Aortic smooth muscle cell (primary cell): Measurements from ENCODE around the gene EPC2.

DNA sequence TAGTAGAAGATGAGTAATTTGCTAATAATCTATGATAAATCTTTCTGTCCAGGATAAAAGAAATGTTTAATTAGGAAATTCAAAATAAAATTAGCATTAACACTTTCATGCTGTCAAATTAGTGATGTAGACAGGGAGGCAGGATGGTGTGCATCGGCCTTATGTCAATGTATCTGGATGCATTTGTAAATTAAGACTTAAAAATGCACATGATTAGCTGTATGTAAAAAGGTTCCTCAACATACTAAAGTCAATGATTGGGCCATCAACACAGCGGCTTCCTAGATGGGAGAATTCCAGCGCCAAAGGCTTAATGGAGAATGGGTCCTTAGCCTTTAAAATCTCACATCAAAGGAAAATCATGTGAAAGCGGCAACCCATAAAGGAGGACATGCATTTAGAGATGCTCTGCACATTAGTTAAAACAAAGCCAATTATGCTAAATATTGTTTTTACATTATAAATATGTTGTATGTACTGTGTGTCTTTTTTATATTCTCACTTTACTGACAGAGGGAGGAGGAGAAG is 77.5 kb upstream of the ZEB2 start:
- RRBS: no CpG with 5 or more reads among the region's 4 CpGs

DNA sequence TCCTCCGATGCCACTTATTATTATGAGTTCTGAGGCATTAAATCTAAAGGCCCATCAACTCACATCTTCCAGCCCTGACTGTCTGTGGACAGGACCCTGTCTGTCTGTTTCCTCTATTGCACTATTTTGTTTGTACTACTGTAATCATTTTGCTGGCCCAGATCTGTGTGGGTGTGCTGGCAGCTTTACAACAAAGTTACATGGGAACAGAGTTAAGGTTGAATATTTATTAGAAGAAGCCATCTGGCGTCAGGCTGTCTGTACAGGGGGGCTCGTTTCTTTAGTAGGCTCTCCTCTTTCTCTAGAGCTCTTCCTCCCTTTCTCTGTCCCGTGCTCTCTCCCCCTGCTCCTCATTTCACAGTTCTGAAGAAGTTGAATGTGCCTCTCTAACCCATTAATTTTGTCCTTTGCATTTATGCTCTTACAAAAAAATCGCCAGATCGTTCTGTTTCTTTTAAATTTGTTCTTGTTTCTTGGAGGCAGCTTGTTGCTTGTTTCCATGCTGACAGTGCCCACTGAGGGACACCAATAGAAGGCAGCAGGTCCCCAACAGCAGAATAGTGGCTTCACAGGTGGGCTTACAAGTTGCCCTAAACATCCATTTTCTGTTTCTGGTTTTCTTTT is 315.1 kb upstream of the ZEB2 start:
- RRBS: no CpG with 5 or more reads among the region's 6 CpGs

GRCh38 chr2:145751387-145752133 is 1231.6 kb upstream of the ZEB2 start:
- RRBS: no CpG with 5 or more reads among the region's 6 CpGs

GRCh38 chr2:147297688-147298386 is 547.0 kb upstream of the ACVR2A start:
- RRBS: no CpG with 5 or more reads among the region's 4 CpGs

DNA sequence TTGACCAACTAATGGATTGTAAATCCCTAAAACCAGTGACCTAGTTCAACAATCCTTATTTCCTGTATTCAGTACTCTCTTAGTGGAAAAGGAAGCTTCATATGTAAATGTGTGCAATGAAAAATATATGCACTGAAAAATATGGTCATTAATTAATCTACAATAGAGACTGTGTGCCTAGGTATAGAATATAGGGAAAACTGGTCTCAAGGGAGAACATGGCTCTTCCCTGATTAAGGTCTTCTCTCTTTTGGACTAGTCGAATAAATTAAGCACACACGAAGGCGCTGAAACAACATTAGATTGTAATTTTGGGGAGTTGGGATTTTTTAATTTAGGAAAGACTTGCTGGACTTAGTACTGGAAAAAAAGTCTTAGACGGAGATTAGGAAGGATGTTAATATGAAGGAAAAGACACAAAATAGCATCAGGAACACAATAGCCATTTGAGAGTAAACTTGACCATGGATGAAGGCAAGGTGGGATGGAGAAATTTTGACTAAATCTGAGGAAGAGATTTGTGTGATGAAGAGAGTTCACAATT is 7.6 kb downstream of the ACVR2A start:
- RRBS: no CpG with 5 or more reads among the region's 4 CpGs

- RRBS: no CpG with 5 or more reads among the region's 1 CpG
Measured at GRCh38 chr2:147925569-147926340, 80.9 kb downstream of the ACVR2A start.

GRCh38 chr2:148032684-148033178 is 11.8 kb downstream of the MBD5 start:
- RRBS: no CpG with 5 or more reads among the region's 2 CpGs

- RRBS: no CpG with 5 or more reads among the region's 3 CpGs
Measured at GRCh38 chr2:148048230-148048885, 27.5 kb downstream of the MBD5 start.

DNA sequence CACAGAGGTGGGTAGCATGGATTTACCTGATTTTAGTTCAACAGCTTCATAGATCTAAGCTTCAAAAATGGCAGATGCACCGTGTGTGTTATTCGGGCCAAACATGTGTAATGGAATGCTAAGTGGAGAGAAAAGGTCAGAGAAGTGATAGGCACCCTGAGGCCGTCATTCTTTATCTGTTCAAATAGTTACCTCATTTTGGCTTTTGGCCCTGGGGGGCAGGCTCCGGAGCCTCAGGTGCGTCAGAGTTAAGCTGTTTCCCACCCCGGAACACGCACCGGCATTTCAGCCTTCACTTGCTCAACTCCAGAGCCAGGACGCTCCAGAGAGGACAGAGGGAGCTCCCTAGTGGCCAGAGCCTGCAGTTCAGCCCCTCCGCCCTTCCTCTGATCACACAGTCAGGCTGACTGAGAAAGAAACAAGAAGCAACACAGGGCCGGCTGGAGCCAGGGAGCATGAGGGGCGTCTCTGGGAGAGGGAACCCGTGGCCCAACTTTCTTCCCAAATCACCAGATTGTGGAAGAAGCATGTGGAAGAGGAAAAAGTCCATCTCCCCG is 135.2 kb upstream of the EPC2 start:
- RRBS: no CpG with 5 or more reads among the region's 14 CpGs

DNA sequence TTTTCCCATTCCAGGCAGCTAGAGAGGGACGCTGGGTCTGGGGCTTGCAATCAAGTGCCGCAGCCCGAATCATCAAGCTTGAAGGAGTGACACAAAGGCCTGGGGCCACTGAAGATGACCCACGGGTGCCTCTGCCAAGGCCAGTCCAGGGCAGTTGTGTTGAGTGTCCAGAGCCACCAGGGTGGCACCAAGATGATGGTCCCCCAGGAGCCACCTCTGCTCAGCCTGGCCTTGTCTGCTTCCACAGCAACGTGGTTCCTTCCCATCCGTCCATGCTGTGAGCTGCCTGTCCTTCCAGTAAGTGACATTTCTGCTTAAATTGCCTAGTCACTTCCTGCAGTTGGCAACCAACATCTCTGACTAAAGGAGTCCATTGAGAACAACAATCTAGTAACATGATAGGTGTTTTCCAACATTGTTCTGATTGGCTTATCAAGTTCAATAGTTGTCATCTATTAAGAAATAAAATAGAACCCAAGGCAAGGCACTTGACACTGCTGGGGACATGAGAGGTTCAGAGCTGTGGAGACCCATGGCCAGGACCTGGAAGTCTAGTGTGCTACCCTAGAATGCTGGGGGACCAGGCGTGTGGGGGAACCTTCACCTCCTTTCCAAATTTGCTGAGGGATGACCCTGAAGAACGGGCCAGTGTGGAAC is 99.1 kb upstream of the EPC2 start:
- RRBS: no CpG with 5 or more reads among the region's 8 CpGs

GRCh38 chr2:148643736-148644848 is at the start of gene EPC2:
TSS of gene EPC2 (plus strand) at chr2:148644751.
- RRBS: under 1% methylated on average over 40 of the region's 94 CpGs

- RRBS: no CpG with 5 or more reads among the region's 10 CpGs
Measured at GRCh38 chr2:148998105-148998632, 40.3 kb upstream of the LYPD6B start.

- RRBS: 12% methylated on average over 17 of the region's 32 CpGs
Measured at GRCh38 chr2:149320057-149320588, 10.3 kb upstream of the LYPD6 start.

DNA sequence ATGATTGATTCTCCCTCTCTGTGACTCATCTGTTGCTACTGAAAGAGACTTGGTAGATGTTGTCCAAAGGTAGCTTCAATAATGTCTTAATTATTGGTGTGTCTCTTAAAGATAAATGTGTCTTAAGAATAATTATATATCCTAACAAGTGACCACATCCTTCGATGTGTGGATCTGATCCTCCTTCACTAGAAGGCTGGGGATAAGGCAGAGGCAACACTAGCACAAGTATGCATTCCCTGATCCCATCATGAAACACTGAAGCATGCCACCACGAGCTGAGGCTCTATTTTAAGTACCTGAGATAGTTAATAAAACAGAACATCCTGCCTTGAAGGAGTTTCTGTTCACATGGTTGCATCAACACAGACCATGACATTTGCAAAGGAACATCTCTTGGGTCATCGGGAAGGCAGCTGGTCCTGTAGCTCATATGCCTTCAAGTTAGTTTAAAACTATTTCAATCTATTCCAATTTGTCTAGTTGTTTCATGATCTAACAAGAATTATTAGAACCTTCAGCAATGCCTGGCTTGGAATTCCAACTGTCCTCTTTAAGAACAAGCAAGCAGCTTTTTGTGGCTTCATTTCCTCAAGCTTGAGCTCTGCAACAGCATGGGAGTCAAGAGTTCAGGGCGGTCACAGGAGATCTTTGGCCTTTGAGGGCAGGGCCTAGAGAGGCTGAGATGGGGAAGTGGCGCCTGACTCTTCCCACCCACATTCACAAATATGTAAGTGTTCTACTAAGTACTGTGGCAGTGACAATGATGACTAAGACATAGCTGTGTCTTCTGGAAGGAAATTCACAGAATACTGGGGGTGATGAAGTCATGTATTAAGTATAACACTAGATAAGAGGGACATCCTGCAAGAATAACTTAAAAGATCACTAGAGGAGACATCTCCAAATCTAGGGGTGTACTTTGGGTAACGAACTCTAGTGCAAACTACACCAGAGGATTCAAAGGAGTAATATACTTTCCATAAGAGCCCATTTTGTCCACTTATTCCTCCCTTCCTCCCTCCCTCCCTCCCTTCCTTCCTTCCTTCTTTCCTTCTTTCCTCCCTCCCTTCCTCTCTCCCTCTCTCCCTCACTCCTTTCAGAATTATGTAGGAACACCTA is 15.1 kb downstream of the RND3 start:
- RRBS: no CpG with 5 or more reads among the region's 6 CpGs

DNA sequence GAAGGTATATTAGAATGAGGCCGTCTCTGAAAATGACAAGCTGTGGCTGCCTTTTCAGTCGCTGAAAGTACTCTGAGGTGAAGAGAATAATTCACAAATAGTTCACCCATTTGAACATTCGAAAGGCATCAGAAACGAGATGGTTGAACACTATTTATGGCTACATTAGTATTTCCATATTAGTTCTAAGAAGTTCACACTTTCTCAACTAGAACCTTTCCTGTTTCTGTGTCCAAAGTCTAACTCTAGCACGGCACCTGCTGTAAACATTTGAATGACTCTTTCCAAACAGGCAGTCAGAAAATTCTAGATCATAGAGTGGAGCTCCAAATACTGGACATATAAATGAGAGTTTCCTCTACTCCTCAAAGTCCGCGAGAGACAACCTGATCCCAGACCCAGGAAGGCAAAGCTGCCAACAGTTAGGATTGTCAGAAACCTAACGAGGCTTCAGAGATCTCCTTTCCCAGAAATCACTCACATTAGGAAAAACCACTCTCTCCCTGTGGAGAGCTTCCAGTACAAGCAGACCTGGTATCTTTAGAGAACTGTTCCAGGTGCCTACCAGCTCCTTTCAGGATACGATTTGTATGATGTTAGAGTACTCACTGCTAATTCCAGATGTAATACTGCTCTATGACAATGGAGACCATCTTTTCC is 10.6 kb downstream of the RND3 start:
- RRBS: no CpG with 5 or more reads among the region's 9 CpGs

DNA sequence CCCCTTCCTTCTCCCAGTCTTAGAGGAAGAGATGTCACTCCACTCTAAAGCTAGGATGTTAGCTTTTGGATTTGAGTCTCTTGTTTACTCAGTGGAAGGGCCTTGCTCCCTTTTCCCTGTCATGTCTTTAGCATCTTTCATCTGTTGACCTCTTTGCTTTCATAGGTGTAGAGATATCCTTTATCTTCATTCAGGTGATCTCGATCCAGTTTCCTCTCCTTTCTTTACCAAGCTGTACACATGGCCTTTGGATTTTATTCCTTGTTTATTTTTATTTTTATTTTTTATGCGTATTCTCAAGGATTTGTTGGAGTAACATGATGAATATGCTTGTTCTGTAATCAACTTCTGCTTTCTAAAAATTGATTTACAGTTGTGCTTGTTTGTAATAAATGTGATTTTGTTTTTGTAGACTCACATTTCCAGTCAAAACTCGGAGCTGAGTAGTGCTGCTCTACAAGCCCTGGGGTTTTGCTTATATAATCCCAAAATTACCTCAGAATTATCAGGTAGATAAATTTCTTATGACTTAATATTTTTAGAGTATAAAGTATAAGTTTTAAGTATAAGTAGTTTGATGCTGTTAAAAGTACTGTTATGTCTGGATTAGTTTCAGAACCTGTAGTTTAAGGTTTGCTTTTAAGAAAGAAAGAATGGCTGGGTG is 4.8 kb downstream of the RIF1 start:
- RRBS: no CpG with 5 or more reads among the region's 3 CpGs

DNA sequence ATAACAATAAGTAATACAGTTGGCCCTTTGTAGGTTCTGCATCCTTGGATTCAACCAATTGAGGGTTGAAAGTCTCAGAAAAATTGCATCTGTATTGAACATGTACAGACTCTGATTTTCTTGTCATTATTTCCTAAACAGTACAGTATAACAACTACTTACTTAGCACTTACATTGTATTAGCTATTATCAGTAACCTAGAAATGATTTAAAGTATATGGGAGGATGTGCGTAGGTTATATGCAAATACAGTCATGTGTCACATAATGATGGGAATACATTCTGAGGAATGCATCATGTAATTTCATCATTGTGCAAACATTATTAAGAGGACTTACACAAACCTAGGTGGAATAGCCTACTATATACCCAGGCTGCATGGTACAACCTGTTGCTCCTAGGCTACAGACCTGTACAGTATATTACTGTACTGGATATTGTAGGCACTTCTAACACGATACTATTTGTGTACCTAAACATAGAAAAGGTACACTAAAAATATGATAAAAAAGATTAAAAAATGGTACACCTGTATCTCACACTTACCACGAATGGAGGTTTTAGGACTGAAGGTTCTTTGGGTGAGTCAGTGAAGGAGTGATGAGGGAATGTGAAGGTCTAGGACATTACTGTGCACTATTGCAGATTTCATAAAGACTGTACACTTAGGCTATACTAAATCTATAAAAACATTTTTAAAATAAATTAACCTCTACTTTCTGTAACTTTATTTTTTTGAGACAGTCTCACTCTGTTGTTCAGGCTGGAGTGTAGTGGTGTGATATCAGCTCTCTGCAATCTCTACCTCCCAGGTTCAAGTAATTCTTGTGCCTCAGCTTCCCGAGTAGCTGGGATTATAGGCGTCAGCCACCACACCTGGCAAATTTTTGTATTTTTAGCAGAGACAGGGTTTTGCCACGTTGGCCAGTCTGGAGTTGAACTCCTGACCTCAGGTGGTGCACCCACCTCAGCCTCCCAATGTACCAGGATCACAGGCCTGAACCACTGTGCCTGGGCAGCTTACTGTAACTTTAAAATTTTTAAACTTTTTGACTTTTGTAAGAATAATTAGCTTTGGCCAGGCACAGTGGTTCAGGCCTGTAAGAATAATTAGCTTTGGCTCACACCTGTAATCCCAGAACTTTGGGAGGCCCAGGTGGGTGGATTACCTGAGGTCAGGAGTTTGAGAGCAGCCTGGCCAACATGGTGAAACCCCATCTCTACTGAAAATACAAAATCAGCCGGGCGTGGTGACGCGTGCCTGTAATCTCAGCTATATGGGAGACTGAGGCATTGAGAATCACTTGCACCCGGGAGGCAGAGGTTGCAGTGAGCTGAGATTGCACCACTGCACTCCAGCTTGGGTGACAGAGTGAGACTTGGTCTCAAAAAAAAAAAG is 8.3 kb downstream of the RIF1 start:
- RRBS: 99% methylated on average over 1 of the region's 11 CpGs

- RRBS: 77% methylated on average over 5 of the region's 35 CpGs
Measured at GRCh38 chr2:151704291-151705103, 29.8 kb downstream of the NEB start.

GRCh38 chr2:152464853-152465609 is 130.1 kb downstream of the FMNL2 start:
- RRBS: no CpG with 5 or more reads among the region's 7 CpGs

- RRBS: no CpG with 5 or more reads among the region's 8 CpGs
Measured at GRCh38 chr2:152616789-152617438, 100.3 kb downstream of the PRPF40A start.